ENCODE measurements around a stretch of chr1.

DNA sequence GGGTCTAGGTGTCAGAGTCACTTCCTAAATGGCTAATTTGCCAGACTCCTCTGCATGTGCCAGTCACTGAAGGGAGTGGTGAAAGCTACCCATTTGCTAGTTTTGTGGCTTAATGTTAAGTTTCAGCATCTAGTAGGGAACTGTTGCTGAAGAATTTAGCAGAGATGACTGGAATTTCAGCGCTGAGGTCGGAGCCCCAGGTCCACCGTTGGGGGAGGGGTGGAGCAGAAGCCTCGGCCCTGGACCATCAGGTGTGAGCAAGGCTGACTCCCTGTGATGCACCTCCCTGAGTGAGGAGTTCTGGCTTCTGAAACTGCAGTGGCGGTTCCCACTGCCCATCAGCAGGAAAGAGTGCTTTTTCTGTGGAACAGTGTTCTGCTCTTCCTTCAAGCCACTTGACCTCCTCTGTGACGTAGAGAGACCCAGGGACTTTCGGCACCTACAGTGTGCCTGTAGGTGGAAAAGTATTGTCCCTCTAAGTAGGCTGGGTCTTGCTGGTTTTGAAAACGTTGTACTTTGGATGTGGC lies 1.3 kb downstream of the NOS1AP start:
- RRBS: no CpG with 5 or more reads among the region's 8 CpGs

DNA sequence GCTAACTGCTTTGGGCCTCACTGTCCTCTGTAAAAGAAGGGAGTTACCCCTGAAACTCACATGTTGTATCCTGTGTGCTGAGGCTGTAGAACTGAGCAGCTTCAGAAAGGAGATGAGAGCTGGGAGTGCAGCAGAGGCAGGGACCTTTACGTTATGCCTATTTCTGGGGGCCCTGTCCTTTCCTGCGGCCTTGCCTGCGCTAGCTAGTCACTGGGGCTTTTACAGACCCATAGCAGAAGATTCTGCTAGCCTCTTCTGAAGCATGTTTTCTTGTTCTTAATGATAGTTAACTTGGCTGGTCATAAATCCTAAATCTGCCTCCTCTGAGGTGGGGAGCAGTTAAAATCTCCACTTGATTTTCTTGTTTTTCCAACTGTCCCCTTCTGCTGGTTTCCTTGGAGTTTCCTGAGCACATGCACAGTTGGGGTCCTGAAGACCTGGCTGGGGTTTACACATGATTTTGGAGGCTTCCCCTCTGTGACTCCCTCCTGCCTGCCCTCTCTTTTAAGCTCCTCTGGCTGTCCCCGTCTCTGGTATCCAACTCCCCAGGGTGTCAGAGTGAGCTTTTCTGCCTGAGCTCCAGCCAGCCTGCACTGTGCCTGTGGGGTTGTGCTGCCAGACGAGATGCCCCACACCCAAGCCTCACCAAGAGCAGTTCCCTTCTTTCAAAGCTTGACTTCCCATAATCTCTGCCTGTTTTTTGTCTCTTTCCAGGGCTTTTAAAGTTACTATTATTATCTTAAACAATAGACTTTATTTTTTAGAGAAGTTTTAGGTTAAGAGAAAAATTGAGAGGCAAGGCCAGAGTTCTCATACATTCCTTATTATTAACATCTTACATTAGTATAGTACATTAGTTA lies 76.7 kb downstream of the NOS1AP start:
- RRBS: no CpG with 5 or more reads among the region's 5 CpGs

DNA sequence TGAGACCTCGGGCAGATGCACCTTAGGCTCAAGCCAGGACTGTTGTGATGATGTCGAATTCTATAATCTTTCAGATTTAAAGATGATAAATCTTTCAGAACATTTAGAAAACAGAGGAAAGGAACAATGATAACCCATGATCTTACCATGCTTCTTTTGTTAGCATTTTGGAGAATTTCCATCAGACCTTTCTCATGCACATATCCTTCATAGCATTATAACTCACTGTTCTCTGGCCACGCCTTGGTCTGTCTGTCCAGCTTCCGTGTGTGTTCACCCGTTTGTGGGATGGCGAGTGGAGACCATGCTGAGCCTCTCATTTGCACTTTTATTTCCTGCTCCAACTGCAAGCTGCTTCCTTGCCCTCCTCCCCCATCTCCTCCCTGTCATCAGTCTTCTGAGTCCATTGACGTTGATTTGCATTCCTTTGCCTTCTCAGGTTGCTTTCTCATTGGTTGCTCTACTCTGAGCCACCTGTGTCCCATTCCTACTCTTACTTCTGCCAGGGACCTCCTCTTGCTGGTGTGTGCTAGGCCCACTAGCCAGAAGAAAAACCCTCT lies 146.3 kb downstream of the NOS1AP start:
- RRBS: no CpG with 5 or more reads among the region's 7 CpGs

DNA sequence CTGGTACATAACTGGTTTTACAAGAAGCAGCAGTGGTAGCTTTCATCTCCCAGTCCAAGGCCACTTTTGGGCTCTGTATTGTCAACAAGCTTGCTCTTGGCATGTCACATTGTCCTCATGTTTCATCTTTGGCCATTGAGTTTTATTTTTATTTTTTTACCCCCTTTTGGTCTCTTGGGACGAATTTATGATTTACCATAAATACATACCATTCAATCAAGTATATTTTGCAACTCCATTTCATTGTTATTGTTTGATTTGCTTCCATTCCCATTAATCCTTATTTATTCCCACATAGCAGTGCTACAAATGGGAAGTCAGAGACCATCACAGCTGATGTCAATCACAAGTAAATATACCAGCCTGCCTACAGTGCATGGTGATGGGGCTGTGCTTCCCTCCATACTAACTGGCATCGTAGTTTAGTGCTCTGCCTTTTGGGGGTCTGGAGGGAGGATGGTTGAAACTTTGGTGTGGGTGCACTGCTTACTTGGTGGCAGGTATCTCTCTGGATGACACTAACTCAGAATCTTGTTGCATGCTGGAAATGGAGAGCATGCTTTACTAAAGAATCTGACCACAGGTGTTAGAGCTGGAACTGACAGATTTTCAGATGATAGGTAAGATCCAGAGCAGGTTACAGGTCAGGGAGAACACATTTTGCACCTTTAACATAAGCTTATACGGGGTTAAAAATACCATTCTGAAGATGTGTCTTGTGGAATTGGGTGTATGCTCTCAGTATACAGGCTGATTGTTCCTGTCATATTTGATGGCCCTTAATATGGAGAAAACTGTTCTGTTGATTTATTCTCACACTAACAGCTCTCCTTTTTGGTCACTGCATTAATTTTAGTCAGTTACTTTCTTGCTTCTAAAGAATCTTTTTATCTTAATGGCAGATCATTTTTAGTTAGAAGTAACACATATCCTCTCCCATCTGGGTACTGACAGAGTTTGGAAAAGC lies 31.2 kb downstream of the UAP1 start:
- RRBS: no CpG with 5 or more reads among the region's 3 CpGs

GRCh38 chr1:162732602-162733371 lies 57.7 kb upstream of the HSD17B7 start:
- RRBS: no CpG with 5 or more reads among the region's 7 CpGs

DNA sequence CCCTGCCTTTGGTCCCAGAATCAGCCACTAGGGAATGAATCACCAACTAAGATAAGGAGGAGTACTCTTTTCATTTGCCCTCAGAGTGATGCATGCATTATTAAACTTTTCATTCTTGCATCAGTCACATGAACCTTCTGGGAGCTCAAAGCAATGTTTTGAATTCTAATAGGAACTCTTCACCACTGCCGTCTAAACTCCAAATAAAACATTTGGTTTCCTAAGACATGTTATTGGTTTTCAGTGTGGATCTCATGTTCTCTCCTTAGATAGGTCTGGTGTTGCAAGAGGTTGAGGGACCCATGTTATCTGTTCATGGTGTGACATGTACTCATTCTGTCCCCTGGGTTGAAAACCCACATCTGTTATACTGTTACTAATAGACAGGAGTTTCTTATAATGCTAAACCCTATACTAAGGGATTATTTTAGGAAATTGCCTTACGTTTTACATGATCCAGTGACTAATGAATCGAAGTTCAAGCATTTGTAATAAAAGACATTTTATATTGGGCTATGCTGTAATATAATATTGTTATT lies 17.8 kb upstream of the HSD17B7 start:
- RRBS: no CpG with 5 or more reads among the region's 3 CpGs

DNA sequence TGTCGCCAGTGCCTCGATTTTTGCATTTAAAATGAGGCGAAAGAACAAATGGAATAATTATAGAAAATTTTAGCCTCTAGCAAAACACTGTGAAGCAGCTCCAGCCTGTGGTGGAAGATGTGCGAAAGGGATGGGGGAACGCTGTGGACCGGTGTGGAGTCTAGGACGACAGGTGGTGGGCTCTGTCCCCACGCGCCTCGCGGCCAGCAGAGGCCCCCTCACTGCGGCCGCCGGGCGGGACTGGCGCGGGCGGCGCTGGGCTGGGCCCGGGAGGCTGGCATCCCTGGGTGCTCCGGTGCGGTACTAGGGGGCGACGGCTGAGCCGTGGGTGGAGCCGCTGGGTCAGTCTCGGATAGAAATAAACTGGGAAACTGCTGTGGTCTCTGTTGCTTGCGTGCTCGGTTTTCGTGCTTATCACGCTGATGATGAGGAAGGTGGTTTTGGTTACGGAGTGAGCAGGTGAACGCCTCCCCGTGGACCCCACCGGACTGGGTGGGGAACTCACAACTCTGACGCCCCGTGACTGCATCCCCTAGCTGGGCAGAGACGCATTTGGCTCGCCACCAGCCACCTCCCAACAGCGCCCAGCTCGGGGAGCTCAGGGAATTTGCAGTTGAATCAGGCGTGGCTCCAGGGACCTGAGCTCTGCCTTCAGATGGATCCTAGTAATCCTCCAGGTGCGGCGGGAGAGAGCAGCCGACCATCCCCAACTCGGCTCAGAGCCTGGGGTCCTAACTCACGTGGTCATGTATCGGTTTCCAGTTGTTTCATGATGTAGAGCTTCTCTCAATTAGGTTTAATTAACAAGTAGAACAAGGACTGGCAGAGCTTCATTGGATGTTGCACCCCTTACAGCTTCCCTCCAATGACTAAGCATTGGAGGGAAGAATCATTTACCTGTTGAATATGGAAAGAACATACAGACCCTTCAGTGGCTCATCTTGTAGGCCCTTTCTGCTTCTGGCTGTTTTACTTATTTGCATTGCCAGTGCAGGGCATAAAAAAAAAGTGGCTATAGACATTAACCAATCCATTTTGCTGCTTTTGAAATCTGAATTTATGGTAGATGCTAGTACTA lies 32.1 kb downstream of the HSD17B7 start:
- RRBS: 1% methylated on average over 13 of the region's 48 CpGs

DNA sequence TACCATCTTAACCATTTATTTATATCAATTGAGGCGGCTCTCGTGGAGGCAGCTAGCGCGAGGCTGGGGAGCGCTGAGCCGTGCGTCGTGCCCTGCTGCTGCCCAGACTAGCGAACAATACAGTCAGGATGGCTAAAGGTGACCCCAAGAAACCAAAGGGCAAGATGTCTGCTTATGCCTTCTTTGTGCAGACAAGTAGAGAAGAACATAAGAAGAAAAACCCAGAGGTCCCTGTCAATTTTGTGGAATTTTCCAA lies 202.4 kb upstream of the PBX1 start:
- RRBS: no CpG with 5 or more reads among the region's 9 CpGs

DNA sequence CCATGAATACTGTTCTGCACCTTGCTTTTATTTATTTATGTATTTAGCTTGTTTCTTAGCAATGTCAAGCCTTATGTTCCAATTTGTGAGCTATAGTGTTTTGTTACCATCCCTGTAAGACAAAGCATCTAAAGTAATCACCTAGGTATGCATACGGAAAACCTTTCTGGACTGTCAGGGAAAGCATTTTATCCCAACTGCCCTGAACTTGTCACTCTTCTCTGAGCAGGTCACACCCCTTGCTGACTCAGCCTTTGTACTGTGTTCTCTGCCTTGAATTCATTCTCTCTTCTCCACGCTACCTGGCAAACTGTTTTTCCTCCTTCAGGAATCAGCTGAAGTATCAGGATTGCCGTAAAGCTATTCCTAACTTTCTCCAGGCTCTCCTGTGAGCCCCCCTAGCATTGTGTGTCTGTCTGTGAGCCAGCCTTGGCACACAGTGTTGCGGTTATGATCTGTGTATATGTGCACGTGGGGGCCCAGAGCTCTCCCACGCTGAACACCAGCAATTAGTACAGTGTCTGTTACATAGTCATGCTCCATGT lies 54.2 kb downstream of the PBX1 start:
- RRBS: no CpG with 5 or more reads among the region's 6 CpGs

DNA sequence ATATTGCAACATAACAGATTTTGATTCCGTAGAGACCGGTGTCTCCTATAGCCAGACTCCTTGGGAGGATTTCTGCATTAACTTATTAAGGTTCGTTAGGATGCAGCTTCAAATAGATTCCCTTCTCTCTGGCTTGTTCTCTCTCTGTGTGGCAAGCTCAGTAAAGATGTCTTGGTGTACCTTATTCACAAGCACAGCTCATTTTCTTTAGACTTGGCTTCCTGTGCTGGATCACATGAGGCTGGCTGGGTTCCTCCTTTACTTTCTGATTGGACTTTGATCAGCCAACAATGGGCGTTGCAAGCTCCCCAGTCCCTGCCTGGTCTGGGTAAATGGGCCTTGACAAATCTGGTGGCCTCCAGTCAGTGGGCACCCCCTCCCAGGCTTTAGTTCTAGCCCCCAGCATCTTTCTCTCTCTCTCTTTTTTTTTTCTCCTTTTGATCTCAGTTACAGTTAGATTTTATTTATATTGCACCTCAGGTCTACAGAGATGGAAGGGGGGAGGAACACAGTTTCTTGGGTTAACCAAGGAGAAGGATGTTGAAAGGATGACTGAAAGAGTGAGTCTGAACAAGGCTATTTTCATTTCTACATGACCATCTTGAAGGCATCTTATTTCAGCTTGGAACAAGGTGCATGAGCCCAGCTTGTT lies 76.9 kb downstream of the PBX1 start:
- RRBS: no CpG with 5 or more reads among the region's 4 CpGs

DNA sequence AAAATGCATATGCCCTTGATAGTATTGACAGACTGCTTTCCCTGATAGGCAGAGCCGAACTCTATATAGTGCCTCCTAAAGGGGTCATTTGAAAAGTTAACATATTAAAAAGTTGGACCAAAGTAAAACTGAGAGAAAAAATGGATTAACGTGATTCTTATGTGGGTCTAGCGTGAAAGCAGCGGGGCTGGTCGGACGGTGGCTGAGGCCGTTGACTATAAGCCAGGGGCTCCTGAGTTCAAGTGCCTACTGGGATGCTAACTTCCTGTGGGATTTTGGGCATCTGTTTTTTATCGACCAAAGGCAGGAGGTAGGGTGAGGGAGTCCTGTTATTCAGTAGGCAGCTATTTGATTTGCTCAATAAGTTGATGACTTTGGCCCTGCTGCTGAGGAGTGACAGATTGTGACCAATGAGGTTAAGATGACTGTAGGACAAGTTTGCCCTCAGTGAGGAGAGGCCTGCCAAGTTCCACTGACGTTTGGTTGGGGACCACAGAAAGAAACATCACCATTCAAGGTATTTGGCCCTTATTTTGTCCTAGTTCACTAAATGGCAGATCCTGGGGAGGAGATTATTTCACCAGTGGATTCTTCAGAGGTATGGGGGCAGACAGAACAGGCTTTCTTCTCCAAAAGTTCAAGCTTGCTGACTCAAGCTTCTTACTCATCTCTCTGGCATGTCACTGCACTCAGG lies 78.4 kb downstream of the PBX1 start:
- RRBS: no CpG with 5 or more reads among the region's 9 CpGs

GRCh38 chr1:164646887-164647240 lies 87.9 kb downstream of the PBX1 start:
- RRBS: no CpG with 5 or more reads among the region's 3 CpGs

DNA sequence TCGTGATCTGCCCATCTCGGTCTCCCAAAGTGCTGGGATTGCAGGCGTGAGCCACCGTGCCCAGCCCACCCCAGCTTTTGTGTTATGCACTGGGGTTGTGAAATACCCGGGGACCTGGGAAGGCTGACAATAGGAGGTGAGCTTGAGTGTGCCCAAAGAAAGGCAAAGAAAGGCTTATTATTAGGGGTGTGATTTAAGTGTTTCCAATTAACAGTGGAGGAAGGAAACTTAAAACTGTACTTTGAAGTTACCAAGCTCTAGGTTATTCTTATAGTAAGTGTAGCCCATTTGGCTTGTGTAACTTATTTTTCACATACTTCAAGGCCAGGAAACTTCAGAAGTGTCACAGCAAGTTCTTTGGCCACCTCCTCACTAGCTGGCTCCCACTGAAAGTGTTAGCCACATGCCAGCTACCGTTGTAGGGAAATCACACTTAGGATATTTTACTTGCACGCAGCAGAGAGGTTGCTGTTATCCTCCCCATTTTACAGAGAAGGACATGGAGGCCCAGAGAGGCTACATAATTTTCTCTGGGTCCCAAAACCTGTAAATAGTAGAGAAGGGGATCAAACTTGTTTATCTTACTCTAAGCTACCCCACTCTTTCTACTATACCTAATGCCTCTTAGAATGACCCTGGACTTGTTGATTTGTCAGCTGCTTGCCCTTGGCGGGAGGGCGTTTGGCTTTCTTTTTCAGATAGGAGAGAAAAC lies 89.2 kb downstream of the PBX1 start:
- RRBS: no CpG with 5 or more reads among the region's 9 CpGs

GRCh38 chr1:164727696-164728405 lies 168.9 kb downstream of the PBX1 start:
- RRBS: no CpG with 5 or more reads among the region's 8 CpGs

DNA sequence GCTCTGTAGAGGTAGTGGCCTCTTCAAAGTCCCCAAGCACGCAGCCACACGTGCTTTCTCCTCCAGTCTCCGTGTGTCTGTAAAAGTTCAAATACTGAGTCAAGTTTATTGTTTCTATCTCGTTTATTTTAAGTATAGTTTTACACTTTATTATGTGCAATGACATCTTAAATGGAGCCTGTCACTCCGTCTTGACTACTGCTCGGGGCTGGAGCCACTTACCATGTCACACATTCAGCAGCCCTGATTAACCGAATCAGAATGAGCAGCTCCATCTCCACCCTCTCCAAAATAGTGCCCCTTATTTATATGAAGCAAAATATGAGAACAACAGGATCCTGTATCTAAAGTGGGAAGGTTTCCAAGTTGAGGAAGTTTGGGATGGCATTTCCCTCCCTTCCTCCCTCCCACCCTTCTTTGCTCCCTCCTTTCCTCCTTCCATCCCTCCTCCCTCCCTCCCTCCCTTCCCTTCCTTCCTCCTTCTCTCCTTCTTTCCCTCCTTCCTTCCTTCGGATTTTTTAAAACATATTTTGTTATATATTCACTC lies 201.1 kb downstream of the PBX1 start:
- RRBS: no CpG with 5 or more reads among the region's 8 CpGs

DNA sequence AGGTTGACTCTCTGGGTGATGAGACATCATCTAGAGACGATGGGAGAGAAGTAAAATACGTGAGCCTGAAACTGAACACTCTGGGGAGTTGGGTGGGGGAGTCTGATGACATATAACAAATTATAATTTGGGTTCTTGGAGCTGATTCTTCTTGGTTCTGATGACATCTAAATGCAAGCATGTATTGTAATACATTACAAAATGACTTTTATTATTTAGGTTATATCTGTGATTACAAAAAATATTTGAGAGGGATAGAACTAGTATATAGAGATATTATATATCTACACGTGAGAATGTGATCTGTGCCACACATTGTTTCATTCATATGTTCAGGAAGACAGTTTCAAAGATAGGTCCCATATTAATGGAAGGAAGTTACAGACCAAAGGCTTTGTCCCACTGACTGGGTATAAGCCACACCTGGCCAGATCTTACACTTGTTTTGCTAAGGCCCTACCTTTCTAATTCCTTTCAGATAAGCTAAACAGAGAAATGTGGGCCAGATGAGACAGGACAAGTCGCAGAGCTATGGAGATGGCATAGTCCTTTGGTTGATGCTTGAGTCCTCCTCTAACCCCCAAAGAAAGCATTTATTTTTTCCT lies 259.0 kb downstream of the PBX1 start:
- RRBS: no CpG with 5 or more reads among the region's 4 CpGs

- RRBS: 63% methylated on average over 3 of the region's 14 CpGs
Measured at GRCh38 chr1:164912208-164912774, 353.3 kb downstream of the PBX1 start.

- RRBS: no CpG with 5 or more reads among the region's 4 CpGs
Measured at GRCh38 chr1:165166123-165166460, 190.4 kb downstream of the LMX1A start.

GRCh38 chr1:165633813-165634197 lies 2.8 kb downstream of the MGST3 start:
- RRBS: no CpG with 5 or more reads among the region's 1 CpG

DNA sequence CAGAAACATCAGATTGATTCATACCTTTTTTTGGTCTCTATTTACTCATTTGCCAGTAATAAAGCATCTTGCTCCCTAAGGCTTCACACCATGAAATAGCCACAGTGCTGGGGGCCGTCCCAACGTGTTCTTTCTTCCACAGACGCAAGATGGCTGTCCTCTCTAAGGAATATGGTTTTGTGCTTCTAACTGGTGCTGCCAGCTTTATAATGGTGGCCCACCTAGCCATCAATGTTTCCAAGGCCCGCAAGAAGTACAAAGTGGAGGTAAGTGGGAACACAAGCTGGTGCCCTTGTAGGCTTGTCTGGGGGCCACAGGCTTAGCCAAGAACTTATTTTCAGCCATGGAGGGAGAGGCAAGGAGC lies 18.6 kb downstream of the MGST3 start:
- RRBS: no CpG with 5 or more reads among the region's 4 CpGs